ENCODE measurements around the genes PILRA, MUC12 and MUC17.

DNA sequence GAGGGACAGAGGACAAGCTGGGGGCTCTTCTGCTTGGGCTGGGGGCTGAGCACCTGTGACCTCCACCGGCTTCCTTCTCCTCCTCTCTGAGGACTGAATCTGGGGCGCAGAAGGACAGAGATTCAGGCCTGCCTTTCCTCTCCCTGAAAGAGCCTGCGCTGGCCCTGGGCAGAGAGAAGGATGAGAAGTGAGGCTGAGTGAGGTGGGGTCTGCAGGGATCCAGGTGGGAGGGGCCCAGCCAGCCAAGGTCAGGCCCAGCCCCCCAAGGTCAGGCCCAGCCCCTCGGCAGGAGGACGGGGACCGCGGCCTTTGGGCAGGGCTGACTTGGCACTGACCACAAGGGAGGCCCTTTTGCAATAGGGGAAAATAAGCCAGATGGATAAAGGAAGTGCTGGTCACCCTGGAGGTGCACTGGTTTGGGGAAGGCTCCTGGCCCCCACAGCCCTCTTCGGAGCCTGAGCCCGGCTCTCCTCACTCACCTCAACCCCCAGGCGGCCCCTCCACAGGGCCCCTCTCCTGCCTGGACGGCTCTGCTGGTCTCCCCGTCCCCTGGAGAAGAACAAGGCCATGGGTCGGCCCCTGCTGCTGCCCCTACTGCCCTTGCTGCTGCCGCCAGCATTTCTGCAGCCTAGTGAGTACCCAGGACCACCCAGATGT, at the start of gene PILRA:
PILRA (plus strand) TSS at position 398 of the 657 bp plus-strand sequence.
- CAGE, long polyA plus RNA = no peak
- RRBS = no CpG with 5 or more reads among the region's 14 CpGs

DNA sequence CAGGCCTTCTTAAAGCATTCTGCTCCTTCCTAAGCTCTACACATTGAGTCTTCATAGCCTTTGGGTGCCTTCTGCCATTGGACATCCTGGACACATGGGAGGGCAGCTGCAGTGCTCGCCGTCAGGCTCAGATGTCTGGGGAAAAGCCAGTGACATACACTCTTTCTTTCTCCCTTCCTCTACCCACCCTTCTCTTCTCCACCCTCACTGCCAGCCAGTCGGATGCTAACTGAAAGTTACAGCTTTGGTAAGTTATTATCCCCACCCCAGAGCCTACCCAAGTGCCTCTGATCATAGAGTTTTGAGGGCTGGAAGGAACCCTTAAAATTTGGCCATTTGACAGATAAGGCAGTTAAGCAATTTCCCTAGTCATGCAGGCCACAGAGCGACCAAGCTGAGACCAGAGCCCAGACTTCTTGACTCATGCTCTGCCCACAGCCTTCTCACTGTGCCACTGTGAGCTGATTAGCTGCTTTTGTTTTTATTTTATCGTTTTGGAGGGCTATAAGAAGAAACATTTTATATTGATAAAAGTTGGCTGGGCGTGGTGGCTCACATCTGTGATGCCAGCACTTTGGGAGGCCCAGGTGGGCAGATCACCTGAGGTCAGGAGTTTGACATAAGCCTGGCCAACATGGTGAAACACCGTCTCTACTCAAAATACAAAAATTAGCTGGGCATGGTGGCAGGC, 17.2 kb downstream of the SAP25 start:
- CAGE, long polyA plus RNA = no peak
- RRBS = no CpG with 5 or more reads among the region's 7 CpGs

DNA sequence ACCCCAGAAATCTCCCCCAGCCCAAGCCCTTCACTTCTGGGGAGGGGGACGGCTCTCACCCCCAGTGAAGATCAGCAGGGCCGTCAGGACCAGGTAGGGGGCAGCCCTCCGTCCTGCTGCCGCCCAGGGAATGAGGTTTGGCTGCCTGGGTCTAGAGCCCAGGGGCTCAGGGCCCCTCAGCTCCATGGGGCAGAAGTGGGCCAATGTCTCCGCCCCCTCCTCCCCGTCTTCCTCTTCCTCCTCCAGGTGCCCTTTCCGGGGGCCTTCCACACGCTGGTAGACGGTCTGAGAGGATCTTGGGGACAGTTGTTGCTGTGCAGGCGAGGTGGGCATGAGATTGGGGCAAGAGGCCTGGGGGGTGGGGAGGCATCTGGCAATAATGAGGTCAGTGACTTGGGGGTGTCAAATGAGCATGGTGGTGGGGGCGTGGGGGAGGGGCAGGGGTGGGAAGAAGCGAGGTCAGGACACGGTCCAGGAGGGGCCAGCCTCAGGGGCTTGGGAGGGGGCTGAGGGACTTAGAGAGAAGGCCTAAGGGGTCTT, 365 bp downstream of the TFR2 start:
- CAGE, long polyA plus RNA = no peak
- RRBS = no CpG with 5 or more reads among the region's 13 CpGs

DNA sequence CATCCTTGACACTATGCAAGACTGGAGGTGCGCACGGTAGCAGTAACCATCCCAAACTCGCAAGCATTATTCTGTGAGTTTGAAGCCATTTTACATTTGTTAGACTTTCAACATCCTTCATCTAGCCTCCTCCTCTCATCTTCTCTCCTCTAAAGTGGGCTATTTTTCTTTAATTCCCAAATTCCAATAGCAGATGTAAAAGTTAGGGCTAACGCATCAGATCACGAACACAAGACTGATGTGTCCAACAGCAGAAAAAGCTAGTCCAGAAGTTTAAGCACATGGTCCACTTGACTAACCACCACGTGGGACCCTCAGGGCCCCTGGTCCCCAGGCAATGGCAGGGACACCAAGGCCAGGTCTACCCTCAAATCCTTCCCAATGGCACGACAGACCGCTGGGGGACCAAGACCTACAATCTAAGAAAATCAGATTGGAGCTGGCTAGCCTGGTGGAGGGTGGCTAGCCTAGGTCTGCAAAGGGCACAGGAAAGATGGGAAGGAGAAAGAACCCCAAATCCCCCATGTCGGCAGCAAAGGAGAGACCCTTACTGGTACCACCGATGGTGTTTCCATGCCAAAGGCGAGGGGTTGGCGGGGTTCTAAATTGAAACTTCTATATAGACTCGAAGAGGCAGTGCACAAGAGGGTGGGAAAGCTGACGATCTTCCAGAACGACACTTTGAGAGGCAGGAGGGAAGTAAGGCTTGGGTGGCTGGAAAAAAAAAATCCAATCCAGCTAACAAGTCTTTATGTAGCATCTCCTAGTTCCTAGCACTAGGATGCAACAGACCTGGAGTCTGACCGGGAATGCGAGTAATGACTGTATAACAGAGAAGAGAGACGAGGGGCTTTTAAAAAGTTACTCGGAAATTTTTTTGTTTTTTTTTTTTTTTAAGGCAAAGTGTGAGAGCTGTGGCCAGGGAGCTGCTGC, 1.4 kb downstream of the GIGYF1 start:
- CAGE, long polyA plus RNA = no peak
- RRBS = no CpG with 5 or more reads among the region's 19 CpGs

- CAGE, long polyA plus RNA = no peak
- RRBS = no CpG with 5 or more reads among the region's 8 CpGs
Observed at GRCh38 chr7:100826336-100826559, 1.1 kb downstream of the EPHB4 start.

- CAGE, long polyA plus RNA = no peak
- RRBS = no CpG with 5 or more reads among the region's 14 CpGs
Observed at GRCh38 chr7:100887474-100887969, 2.0 kb downstream of the UFSP1 start.

- CAGE, long polyA plus RNA = no peak
- RRBS = no CpG with 5 or more reads among the region's 19 CpGs
Observed at GRCh38 chr7:100969109-100969862, at the start of gene MUC12. TSS of gene MUC12 (plus strand) at chr7:100969565.

DNA sequence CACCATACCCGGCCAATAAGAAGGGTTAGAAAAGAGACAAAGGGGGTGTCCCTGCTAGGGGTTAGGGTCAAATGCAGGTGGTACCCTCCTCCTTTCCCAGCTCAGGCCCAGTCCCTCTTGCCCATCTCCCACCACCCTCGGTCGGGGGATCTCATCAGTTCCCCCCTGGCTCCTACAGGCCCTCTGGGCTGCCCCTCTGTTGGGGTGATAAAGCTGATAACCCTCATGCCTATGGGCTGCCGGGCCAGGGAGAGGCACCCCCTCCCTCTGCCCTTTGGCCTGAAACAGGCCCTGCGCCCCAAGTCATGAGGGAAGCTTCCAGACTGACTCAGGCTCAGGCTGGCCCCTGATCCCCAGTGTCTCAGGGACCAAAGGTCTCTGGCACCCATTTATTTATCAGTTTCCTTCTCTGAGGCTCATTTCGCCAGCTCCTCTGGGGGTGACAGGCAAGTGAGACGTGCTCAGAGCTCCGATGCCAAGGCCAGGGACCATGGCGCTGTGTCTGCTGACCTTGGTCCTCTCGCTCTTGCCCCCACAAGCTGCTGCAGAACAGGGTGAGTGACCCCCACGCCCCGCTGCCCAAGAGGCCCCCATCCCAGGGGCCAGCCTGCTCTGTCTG, at the start of gene MUC17:
MUC17 (plus strand) TSS at position 418 of the 619 bp plus-strand sequence.
- CAGE, long polyA plus RNA = no peak
- RRBS = no CpG with 5 or more reads among the region's 12 CpGs

GRCh38 chr7:101065958-101066735, 19.1 kb upstream of the TRIM56 start:
- CAGE, long polyA plus RNA = no peak
- RRBS = no CpG with 5 or more reads among the region's 15 CpGs

DNA sequence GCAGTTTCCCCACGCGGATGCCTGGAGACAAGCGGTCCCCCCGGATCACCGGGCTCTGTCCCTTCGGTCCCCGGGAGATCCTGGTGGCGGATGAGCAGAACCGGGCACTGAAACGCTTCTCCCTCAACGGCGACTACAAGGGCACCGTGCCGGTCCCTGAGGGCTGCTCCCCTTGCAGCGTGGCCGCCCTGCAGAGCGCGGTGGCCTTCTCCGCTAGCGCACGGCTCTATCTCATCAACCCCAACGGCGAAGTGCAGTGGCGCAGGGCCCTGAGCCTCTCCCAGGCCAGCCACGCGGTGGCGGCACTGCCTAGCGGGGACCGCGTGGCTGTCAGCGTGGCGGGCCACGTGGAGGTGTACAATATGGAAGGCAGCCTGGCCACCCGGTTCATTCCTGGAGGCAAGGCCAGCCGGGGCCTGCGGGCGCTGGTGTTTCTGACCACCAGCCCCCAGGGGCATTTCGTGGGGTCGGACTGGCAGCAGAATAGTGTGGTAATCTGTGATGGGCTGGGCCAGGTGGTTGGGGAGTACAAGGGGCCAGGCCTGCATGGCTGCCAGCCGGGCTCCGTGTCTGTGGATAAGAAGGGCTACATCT, 3.6 kb downstream of the TRIM56 start:
- CAGE, long polyA plus RNA = no peak
- RRBS = 95% methylated on average over 10 of the region's 41 CpGs

DNA sequence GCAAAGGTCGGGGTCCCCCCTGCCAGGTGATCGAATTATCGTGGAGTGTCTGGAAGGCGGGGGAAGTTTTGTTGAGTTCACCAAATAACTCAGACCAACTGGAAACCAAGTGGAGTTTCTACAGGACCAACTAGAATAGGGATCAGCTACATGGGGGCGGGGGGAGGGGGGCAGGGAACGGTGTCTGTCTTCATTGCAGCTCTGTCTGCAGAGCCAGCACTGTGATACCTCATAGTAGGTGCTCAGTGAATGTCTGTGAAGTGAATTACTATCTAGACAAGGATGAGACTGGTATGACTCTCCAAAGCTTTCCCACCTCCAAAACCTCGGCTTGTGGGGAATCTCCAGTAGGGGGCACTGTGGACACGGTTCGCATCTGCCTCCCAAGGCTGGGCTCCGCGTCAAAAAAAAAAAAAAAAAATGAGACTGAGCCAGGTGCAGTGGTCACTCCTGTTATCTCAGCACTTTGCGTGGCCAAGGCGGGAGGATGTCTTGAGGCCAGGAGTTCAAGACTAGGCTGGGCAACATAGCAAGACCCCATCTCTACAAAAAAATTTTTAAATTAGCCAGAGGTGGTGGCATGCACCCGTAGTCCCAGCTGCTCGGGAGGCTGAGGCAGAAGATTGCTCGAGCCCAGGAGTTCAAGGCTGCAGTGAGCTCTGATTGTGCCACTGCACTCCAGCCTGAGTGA, 9.5 kb downstream of the TRIM56 start:
- CAGE, long polyA plus RNA = no peak
- RRBS = no CpG with 5 or more reads among the region's 16 CpGs

DNA sequence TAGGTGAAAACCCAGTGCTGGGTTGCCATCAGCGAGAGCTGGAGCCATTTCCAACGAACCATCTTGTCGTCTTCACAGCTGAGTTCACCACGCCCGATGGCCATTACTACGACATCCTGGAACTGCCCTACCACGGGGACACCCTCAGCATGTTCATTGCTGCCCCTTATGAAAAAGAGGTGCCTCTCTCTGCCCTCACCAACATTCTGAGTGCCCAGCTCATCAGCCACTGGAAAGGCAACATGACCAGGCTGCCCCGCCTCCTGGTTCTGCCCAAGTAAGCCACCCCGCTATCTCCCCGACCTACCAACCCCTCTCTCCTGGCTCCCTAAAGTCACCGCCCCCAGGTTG, 6.7 kb downstream of the SERPINE1 start:
- CAGE, long polyA plus RNA = no peak
- RRBS = no CpG with 5 or more reads among the region's 11 CpGs

- CAGE, long polyA plus RNA = no peak
- RRBS = no CpG with 5 or more reads among the region's 7 CpGs
Observed at GRCh38 chr7:101133989-101134654, 7.2 kb downstream of the SERPINE1 start.

- CAGE, long polyA plus RNA = no peak
- RRBS = 0% methylated on average over 7 of the region's 24 CpGs
Observed at GRCh38 chr7:101154860-101155459, 684 bp downstream of the AP1S1 start.

GRCh38 chr7:101161027-101161349, 4.4 kb downstream of the VGF start:
- CAGE, long polyA plus RNA = no peak
- RRBS = no CpG with 5 or more reads among the region's 1 CpG

DNA sequence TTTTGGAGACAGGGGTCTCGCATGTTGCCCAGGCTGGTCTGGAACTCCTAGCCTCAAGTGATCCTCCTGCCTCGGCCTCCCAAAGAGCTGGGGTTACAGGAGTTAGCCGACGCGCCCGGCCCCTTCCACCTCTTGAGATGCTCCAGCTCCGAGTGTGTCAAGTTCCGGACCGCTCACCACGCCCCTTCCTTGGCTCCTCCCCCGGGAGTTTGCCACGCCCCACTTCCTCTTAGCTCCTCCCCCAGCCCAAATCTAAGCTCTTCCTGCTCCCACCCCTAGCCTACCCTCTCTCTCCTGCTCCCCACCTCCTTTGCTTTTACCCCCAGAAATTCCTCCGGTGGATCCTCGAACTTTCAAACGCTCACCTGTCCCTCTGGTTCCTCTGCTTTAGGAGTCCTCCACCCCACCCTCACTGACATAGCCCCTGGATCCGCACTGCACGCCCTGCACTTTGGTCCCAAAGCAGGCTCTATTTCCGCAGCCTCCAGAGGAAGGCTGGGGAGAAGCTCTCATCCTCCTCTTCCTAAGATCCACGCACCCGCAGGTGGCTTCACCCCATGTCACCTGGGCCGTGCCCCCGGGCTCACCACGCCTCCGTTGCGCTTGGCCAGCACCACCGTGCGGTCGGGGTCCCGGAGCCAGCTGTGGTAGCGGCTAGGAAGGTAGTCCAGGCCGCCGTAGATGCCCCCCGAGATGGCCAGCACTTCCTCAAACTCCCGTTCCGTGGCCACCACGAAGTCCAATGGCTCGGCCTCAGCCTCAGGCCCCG, 6.0 kb downstream of the NAT16 start:
- CAGE, long polyA plus RNA = no peak
- RRBS = 5% methylated on average over 10 of the region's 38 CpGs

GRCh38 chr7:101234672-101235507, 2.7 kb downstream of the CLDN15 start:
- CAGE, long polyA plus RNA = no peak
- RRBS = no CpG with 5 or more reads among the region's 16 CpGs

DNA sequence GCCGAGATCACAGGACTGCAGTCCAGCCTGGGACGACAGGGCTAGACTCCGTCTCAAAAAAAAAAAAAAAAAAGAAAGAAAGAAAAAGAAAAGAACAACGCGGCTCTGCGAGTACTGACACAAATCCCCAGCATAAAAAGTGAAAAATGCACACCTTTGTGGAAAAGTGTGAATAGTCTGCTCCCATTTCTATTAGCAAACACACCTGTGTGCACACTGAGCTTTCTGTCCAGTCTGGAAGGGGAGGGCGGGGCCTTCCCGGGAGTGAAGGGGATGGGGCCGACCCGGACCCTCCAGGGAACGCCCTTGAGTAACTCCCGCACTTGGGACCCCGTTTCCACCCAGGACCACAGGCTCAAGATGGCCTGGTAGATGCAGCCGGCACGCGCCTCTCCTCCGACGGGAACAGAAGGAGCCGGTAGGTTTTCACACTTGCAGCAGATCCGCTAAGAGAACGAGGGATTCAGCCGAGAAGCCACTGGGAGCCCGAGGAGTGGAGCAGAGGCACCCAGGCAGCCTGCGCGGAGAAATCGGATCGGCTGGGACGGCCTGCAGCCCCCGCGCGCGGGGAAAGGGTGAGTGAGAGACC, 22.2 kb downstream of the IFT22 start:
- CAGE, long polyA plus RNA = no peak
- RRBS = no CpG with 5 or more reads among the region's 32 CpGs

DNA sequence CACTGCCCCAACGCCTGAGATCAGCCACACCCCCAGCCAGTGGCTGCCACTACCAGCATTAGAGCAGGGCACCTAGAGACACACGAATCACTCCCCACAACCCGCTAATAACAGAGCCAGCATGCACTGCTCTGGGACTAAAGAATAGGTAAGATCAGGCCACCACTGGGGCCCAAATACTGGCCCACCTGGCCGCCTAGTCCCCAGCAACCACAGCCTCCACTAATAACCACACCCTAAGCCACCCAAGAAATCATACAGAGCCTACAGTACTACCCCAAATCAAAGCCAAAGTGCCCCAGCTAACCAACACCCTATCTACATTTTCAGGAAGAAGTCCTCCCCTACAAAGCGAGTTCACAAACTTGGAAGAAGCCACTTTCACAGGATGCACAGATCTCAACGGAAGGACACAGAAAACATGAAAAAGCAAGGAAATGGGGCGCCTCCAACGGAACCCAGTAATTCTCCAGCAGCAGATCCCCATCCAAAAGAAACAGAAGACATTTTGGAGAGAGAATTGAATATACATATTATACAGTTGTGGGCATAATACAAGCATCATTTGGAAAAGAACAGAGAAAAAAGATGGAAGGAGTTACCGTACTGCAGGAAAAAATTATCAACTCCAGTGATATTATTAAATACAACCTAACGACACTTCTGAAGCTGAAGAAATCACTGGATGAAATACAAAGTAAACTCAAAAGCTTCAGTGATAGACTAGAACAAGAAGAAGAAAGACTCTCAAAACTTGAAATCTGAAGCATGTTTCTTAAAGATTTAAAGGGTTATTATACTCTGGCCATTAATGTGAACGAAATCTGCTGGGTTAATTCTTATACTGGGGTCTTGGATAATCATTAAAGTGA, 17.7 kb downstream of the IFT22 start:
- CAGE, long polyA plus RNA = no peak
- RRBS = no CpG with 5 or more reads among the region's 11 CpGs

DNA sequence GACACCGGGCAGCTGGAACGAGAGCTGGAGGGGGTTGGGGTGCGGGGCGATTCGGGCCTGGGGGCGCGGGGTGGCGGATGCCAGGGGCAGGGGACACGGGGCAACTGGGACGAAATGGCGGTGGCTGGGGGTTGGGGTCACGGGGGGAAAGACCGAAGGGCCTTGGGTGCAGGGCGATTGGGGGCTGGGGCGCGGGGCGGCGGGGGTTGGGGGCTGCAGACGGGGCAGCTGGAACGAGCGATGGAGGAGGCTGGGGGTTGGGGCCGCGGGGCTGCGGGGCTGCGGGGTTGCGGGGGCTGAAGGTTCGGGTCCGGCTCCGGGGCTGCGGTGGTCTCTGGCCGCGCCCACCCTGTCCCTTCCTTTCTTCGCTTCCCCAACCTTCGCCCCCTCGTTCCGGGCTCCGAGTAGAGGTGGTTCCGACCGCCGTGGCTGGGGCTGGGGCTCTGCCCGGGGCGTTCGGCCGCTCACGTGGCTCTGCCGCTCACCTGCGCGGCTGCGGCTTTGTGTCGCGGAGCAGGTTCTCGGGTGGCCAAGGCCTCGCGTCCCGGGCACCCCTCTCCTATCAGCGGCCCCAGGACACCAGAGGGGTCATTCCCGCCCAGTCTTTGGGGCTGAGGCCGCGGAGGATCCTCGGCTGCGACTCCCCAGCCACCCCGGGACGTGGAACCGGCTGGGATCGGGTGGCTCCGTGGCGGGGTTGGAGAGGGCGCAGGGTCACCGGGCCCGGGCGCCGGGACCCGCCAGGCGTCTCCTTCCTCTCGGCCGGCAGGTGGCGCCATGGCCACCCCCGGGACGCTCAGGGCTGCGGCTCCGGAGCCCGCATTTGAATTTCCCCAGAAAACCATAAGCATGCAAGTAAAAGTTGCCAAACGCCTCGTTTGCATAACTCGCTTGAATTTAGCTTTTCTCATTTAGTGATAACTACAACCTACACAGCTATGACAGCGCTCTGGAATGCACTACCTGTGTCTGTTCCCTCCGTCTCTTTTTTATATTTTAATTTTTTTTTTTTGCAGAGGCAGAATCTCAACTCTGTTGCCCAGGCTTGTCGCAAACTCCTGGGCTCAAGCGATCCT, 1.0 kb downstream of the COL26A1 start:
- CAGE, long polyA plus RNA = no peak
- RRBS = 3% methylated on average over 34 of the region's 89 CpGs